ENCODE data around the genes NUP133 and TAF5L.

GRCh38 chr1:229436215-229436730 is 2.4 kb upstream of the ACTA1 start:
- PRO-cap: no peak
- RAMPAGE, long total RNA, 5 experiments: no peak in any of the 5 experiments
- RRBS: no CpG with 5 or more reads among the region's 9 CpGs

GRCh38 chr1:229507741-229508978 is at the start of gene NUP133:
NUP133 (minus strand) TSS chr1:229508341.
- PRO-cap: bidirectional peak, plus-strand start at chr1:229508474, minus-strand start at chr1:229508298
- RAMPAGE, long total RNA, 5 experiments: start-site peak on the minus strand in 5 of 5 experiments, at chr1:229508293-229508359 at its widest, 27 to 767 reads per replicate
- RRBS: 2% methylated on average over 18 of the region's 70 CpGs

DNA sequence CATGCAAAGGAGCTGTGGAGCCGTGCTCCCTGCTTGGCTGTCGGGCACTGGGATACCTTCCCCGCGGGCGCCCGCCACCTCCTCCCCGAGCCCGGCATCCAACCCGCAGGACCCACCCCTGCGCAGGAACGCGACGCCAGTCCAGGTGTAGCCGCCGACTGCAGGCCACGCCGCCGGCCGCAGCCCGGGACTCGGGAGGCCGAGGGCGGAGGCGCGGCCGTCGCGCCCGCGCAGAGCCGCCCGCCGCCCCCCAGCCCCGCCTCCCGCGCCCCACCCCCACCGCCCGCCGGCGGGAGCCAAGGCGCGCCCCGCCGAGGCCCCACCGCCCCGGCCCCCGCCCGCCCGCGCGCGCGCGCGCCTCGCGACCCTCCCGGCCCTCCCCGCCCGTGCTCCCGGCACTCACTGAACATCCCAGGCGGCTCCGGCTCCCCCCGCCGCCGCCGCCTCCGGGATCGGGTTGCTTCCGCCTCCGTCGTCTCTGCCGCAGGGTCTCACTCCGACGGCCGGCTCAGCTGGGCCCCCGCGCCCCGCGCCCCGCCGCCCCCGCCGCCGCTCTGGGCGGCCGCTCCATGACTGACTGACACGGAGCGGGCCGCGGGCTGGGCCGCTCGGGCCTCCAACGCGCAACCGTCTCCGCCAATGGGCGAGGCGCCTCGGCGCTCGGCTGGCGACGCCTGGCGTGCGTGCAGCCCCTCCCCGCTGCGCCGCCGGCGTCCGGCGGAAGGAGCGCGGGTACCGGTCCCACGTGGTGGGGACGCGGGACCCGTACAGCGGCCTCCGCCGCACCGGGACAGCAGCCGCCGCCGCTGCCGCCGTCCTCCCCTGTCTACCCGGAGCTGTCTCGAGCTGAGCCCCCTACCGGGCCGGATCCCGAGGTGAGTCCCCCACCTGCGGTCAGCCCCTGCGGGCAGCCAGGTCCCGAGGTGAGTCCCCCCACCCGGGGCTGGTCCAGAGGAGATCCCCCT is at the start of gene TAF5L:
Gene TAF5L (minus strand): TSS at position 641 of the 965 bp plus-strand sequence.
- PRO-cap: bidirectional peak, plus-strand start at position 279 of the sequence, minus-strand start at position 153 of the sequence; bidirectional peak, plus-strand start at position 770 of the sequence, minus-strand start at position 575 of the sequence
- RAMPAGE, long total RNA, 5 experiments: start-site peak on the plus strand in 2 of 5 experiments, centred at positions 742 to 744 of the sequence, 9 to 81 reads per replicate; start-site peak on the minus strand in 3 of 5 experiments, centred at positions 204 to 494 of the sequence, 14 to 48 reads per replicate
- RRBS: 1% methylated on average over 65 of the region's 138 CpGs

DNA sequence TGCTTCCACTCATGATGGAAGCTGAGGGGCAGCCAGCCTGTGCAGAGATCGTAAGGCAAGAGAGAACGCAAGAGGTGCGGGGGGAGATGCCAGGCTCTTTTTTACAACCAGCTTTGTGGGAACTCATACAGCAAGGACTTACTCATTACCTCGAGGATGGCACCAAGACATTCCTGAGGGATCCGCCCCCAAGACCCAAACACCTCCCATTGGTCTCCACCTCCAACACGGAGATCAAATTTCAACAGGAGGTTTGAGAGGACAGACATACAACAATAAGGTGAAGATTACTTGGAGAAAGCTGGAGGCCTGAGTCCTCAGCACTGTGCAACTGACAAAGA is 20.0 kb upstream of the GALNT2 start:
- PRO-cap: no peak
- RAMPAGE, long total RNA, 5 experiments: no peak in any of the 5 experiments
- RRBS: no CpG with 5 or more reads among the region's 6 CpGs

- PRO-cap: bidirectional peak, plus-strand start at chr1:230067747, minus-strand start at chr1:230067555
- RAMPAGE, long total RNA, 5 experiments: no peak in any of the 5 experiments
- RRBS: 2% methylated on average over 29 of the region's 67 CpGs
Measured at GRCh38 chr1:230067432-230068162, 559 bp downstream of the GALNT2 start.

DNA sequence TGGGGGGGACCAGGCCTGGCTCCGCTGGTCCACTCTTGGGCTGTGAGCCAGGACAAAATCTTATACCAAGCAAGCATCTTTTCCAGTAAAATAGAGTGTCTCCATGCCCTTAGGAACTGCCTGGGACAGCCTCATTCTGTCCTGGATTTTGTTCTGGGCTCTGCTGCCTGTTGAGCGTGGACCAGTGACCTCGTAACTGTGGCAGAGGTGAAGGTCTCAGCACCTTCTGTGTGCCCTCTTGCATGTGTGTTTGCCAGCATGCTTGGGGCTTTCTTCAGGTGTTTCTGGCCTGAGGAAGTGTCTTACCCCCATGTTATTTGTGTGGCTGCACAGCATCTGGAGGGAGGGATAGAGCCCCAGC is 45.7 kb downstream of the GALNT2 start:
- PRO-cap: no peak
- RAMPAGE, long total RNA, 5 experiments: no peak in any of the 5 experiments
- RRBS: no CpG with 5 or more reads among the region's 3 CpGs

DNA sequence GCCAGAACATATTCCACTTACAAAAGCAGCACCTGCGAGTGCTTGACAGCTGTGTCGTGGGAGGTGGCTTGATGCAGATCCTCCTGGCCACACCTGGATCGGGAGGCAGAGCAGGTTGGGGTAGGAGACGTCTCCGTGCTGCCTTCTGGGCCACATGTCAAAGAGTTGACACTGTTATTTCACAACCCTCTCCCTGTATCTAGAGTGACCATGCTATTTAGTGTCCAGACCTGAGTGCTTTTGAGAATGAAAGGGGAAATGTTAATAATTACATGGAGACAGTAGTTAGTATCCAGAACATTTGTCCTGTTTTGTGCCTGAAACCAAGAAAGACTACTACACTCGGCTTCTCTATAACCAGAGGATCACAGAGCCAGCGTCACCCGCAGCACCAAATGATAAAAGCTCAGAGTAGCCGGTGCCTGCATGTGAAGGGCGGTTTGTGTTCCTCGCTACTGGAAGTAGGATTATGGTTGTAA is 77.0 kb downstream of the GALNT2 start:
- PRO-cap: no peak
- RAMPAGE, long total RNA, 5 experiments: no peak in any of the 5 experiments
- RRBS: no CpG with 5 or more reads among the region's 11 CpGs

DNA sequence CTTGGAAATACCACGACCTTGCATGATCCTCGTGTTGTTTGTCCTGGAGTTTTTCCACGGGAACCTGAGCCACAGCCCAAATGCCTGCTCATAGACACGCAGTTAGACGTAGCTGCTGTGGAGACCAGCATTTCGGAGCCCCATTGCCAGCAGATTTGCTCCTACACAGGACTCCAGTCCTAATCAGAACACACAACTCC is 163.2 kb downstream of the GALNT2 start:
- PRO-cap: no peak
- RAMPAGE, long total RNA, 5 experiments: no peak in any of the 5 experiments
- RRBS: no CpG with 5 or more reads among the region's 6 CpGs

DNA sequence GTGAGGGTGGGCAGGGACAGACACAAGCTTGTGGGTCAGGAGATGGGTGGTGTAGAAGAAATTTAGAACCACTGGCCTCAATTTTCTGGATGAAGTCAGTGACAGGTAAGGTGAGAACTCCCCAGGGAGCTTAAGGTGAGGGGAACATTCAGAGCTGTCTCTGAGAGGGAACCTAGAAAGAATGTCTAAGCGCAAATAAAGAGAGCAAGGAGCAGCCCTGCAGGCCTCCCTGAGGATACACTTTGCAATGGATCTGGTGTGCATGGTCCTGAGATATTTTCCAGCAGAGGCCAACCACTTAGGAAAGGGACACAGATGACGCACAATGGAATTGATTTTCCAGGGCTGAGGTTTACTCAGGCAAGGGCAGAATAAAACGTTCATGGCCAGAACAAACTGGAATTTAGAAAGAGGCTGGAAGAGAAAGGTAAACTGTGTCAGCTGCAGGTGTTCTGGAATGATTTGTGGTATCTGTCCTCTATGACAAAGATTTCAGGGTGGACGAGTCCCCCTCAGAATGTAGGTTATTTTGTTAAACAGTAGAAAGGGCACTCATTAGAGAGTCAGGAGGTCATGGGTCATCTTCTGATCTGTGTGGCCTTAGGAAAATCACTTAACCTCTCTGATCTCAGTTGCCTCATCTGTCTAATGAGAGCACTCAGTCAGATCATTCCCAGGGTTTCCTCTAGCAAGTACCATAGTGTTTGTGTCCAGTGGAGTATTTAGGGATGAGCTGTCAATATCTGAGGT is 61.7 kb upstream of the PGBD5 start:
- PRO-cap: no peak
- RAMPAGE, long total RNA, 5 experiments: no peak in any of the 5 experiments
- RRBS: no CpG with 5 or more reads among the region's 4 CpGs

- PRO-cap: no peak
- RAMPAGE, long total RNA, 5 experiments: no peak in any of the 5 experiments
- RRBS: no CpG with 5 or more reads among the region's 6 CpGs
Measured at GRCh38 chr1:230643921-230644640, 1.8 kb downstream of the COG2 start.

- PRO-cap: no peak
- RAMPAGE, long total RNA, 5 experiments: no peak in any of the 5 experiments
- RRBS: no CpG with 5 or more reads among the region's 21 CpGs
Measured at GRCh38 chr1:230708374-230709543, 5.2 kb downstream of the AGT start.

GRCh38 chr1:230728537-230729565 is 14.9 kb upstream of the AGT start:
- PRO-cap: no peak
- RAMPAGE, long total RNA, 5 experiments: no peak in any of the 5 experiments
- RRBS: 47% methylated on average over 2 of the region's 10 CpGs

DNA sequence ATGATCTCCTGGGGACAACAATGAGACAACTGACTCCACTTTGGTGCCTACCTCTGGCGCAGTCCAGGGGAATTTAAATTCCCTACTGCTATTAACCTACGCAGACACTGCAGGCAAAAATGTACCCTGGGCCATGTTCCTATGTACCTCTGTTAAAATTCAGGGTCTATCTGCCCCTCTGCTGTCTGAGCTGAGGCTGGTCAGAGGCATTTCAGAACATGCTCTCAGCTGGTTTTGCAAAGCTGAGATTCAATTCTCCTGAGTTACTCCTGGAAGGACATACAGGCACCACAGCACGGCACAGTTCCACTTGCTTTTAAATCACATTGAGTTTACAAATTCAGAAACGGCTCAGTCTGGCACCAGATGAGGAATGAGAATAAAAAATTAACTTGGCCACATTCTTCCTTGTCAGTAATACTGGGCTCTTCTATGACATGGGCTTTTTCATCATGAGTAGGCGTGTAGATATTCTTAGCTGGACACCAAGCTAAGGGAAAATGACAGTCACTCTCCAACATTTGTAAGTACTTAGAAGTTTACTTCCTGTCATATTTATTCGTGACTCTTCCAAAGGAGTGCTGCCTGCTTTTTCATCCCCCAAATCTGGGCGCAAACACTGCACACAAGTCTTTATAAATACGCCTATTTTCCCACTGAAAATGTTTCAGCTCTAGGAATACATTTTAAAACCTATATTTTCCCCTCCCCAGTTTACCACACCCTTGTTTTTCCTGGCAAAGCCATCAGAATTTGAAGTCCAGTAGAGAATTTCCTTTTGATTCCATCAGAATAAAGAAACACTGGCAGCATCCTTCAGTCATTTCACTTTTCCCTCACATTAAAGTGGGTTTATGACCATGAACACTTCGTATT is 1.9 kb downstream of the C1orf198 start:
- PRO-cap: bidirectional peak, plus-strand start at position 570 of the sequence, minus-strand start at position 318 of the sequence
- RAMPAGE, long total RNA, 5 experiments: no peak in any of the 5 experiments
- RRBS: no CpG with 5 or more reads among the region's 9 CpGs

- PRO-cap: no peak
- RAMPAGE, long total RNA, 5 experiments: no peak in any of the 5 experiments
- RRBS: 5% methylated on average over 11 of the region's 15 CpGs
Measured at GRCh38 chr1:231040569-231040903, 482 bp upstream of the FAM89A start.

DNA sequence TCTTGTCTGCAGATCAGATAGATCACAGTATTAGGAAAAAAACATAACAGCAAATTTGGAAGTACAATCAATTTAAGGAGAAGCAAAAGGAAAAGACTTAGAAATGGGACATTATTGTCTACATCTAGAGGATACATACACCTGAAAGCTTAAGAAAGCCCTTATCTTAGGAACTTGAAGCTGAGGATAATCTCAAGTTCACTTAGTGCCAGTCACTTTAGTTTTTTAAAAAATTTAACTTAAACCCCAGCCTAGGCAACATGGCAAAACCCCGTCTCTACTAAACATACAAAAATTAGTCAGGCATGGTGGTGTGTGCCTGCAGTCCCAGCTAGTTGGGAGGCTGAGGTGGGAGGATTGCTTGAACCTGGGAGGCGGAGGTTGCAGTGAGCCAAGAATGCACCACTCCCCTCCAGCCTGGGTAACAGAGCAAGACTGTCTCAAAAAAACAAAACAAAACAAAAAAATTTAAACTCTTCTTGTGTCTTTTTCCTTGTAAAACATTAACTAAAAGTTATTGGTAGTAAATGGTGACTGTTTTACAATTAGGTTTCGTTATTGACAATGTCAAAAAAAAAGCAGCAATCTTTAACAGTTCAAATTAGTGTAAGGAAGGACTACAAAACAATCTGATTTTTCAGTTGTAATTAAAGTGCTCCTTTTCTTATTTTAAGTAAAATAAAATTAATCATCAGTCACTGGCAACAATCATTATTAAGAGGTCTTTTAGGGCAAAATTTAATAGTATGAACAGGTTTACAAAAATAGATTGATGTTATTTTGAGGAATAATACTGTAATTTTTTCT is 27.3 kb downstream of the SPRTN start:
- PRO-cap: no peak
- RAMPAGE, long total RNA, 5 experiments: start-site peak on the minus strand in 2 of 5 experiments, centred at positions 155 to 708 of the sequence, 7 to 23 reads per replicate
- RRBS: no CpG with 5 or more reads among the region's 3 CpGs

DNA sequence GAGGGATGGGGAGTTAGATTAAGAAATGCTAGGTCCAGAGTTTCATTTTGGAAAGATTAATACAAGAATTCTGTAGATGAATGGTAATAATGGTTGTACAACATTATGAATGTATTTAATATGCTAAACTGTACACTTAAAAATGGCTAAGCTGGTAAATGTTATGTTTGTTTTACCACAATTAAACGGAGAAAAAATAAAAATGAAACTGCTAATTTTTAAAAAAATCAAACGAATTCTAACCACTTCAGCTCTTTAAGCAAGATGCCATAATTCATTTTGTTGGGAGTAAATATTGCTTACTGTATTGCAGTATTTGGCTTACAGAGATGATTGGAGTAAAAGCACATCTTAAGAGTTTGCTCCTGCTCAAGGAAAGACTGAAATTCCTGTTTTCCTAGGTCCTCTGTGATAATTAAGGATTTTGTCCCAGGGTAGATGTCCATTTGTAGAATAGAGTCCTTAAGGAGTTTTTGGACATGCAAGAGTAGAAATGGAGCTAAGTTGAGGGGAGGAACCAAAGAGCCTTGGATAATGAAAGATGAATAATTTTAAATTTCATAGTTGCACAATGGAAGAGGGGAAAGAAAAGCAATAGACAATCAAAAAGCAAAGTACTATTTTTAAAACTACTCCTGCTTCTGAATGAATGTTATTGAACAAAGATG is 27.1 kb downstream of the TSNAX start:
- PRO-cap: no peak
- RAMPAGE, long total RNA, 5 experiments: start-site peak on the plus strand in 1 of 5 experiments, centred at position 326 of the sequence, 6 reads per replicate
- RRBS: no CpG with 5 or more reads among the region's 2 CpGs

- PRO-cap: no peak
- RAMPAGE, long total RNA, 5 experiments: no peak in any of the 5 experiments
- RRBS: no CpG with 5 or more reads among the region's 12 CpGs
Measured at GRCh38 chr1:231777799-231778711, 151.5 kb downstream of the DISC1 start.

DNA sequence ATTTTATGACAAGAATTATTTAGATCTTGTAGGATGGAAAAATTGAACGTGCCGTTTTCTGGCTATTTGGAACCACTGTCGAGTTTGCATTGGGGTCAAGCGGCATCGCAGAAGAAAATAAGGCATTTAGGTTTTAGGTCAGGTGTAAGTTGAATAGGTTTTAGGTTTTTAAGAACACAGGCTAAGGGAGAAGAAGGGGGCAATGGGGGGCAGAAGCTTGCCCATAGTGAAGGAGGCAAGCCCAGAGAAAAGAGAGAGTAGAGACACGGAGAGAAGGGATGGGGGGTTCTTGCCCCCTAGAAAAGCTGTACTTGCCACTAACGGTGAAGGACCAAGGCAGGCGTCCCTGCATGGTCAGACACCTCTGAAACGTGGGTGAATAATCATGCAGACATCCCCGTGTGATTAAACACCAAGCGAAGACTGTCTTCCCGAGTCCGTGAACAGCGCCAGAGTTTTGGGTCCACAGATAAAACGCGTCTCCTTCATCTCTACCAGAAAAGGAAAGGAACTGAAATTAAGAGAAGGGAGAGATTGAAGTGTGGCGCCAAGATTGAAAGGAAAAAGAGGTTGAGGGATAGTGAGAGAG is 208.0 kb downstream of the DISC1 start:
- PRO-cap: no peak
- RAMPAGE, long total RNA, 5 experiments: no peak in any of the 5 experiments
- RRBS: no CpG with 5 or more reads among the region's 17 CpGs

- PRO-cap: no peak
- RAMPAGE, long total RNA, 5 experiments: no peak in any of the 5 experiments
- RRBS: no CpG with 5 or more reads among the region's 4 CpGs
Measured at GRCh38 chr1:232291273-232291708, 338.6 kb downstream of the SIPA1L2 start.

GRCh38 chr1:232624819-232625163 is 5.1 kb downstream of the SIPA1L2 start:
- PRO-cap: no peak
- RAMPAGE, long total RNA, 5 experiments: no peak in any of the 5 experiments
- RRBS: 91% methylated on average over 1 of the region's 3 CpGs